ENCODE measurements around a stretch of chr14.

GRCh38 chr14:94113428-94113782 is 16.0 kb downstream of the IFI27L2 start:
- PRO-cap = no peak

GRCh38 chr14:94292004-94292994 is 769 bp downstream of the SERPINA10 start:
- PRO-cap = no peak

GRCh38 chr14:94382432-94383485 is 5.6 kb downstream of the SERPINA1 start:
- PRO-cap = no peak

- PRO-cap = no peak
Observed at GRCh38 chr14:94393805-94394384, 5.5 kb upstream of the SERPINA1 start.

- PRO-cap = no peak
Observed at GRCh38 chr14:94572835-94573352, 8.3 kb upstream of the SERPINA5 start.

DNA sequence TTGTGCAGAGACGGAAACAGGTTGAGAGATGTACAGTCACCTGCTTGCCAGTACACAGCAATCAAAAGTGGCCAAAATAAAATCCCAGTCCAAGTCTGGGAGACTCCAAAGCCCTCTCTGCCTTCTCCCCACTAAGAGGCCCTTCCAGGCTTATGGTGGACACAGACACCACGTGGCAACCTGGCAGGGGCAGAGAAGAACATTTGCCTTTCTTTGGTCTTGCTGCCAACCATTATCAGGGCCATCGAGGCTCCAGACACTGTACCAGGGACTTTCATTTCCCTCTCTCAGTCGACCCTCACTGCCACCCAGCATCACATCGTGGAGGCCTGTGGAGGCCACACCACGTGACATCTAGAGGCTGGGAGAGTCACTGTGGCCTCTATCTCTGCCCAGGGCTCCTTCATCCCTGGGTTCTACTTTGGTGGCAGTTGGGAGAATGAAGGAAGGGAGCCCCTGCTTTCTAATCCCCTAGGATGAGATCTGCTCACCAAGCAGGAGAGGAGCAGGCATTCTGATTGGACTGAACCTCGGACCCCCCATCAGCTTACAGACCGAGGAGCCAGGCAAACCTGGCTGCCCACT is 1.5 kb downstream of the SERPINA3 start:
- PRO-cap = no peak

DNA sequence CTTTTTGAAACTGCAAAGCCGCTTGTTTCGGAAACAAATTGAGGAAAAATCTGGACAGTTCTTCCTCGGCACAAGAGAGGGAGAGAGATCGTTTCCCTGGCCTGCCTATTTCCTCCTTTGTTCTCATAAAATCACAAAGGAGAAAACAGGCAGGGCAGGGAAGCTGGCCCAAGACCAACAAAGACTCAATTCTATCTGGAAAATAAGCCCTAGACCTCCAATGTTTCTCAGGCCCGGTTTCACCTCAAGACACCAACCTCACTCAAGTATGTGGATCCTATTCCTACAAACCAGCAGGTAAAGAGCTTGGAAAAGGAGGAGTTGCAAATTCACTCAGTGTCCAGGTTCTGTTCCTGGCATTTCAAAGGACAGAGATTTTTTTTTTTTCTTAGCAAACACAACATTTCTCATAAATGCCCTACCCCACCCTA is 19.5 kb downstream of the DICER1 start:
- PRO-cap = no peak

DNA sequence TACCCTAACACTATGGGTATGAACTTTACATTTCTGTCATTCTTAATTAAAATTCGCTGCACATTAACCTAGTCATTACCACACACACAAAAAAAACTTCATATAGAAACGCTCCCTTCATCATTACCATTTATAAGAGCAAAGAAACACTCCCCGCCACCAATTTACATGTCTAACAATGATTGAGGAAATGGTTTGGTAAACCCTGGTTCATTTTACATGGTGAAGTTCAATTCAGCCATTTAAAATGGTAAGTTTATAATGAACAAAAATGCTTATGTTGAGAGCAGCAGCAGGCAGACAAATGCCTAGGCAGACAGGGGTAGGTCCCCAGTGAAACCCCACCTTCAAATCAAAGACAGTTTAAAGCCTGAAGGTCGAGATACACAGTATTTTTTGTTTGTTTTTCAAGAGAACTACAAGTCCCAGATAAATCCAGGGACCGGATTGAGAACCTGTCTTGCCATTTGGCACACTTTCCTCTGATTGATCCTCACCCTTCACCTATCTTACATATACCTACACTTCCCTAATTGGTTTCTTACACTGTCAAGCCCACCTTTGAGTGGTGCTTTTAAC is 11.4 kb downstream of the DICER1 start:
- PRO-cap = no peak

DNA sequence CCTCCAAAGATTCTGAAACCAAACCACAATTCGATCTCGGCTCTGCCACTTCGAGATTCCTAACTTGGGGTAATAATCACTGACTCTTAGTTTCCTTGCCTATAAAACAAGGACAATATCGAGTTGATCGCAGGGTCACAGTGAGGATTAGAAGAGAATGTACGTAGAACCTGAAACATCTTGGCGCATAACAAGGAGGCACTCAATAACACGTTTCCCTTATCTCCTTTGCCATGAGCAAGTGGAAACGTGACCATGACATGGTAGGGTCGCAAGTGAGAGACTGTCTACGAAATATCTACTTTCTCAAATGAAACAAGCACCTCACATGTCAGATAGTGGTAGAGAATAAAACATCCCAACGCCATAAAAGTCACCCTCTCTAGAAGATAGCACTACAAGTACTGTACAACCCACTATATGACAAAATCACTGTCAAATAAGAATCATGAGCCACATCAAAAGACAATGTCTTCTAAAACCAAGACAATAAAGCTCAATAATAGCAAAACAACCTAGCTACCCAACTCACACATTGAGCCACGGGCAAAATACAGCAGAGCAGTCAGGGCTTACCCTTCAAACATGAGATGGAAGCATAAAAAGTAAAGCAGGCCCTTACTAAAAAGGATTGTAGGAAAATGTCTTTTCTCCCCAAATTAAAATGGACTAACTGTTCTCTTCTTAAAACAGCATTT is 2.1 kb downstream of the DICER1 start:
- PRO-cap = no peak

GRCh38 chr14:95211733-95212508 is 54.6 kb upstream of the DICER1 start:
- PRO-cap = no peak

DNA sequence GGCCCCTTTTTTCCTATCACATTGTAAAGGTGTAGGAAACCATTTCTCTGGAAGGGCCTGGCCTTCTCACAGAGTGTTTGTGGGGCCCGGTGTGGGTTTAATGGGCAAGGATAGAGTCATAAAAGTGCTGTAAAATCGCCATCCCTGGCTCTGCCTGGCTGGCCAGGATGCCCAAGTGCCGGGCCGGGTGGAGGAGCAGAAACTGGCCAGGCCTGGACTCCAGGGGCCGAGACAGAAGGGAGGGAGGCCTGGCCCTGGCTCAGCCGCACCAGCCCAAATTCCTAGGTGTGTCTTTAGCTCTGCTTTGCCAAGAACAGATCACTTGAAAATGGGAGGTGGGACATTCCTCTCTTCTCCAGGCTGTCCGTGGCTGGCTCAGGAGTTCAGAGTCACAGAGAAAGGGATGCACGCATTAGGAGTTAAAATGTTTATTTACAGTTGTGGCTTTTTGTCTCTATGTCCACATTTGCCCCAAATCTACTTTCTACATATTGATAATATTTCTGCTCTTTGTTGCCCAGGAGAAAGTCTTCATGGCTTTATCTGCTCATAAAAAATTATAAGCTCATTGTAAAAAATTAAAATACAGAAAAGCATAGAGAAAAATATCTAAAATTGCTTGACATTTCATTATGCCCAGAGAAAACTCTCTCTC is 77.3 kb upstream of the DICER1 start:
- PRO-cap = no peak

GRCh38 chr14:95307229-95308276 is 12.2 kb downstream of the CLMN start:
- PRO-cap = no peak

- PRO-cap = no peak
Observed at GRCh38 chr14:95413078-95413697, 93.5 kb upstream of the CLMN start.

- PRO-cap = no peak
Observed at GRCh38 chr14:95449117-95449707, 67.2 kb downstream of the SYNE3 start.

- PRO-cap = no peak
Observed at GRCh38 chr14:95479954-95480755, 36.3 kb downstream of the SYNE3 start.

DNA sequence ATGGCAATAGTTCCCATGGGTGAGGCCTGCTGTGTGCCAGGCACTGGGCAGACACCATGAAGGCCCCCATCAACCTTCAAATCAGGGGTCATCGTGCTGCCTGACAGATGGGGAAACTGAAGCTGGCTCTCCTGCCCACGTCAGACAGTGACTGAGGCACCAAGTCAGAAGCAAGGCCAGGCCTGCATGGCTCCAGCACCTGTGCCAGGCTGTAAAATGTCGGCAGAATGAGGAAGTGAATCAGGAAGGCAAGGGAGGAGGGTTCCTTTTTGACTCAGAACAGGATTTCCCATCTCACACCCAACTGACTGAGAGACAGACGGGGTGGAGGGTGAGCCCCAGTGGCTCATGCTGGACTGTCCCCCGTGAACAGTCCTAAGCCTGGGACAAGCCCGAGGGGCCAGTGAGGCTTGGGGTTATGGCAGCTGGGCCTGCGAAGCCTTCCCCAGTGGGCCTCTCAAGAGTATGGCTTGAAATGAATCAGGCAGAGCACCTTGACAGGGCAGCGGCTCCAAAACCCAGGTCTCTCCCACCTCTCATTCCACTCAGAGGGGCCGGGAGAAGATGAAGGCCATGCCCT is 20.9 kb downstream of the SYNE3 start:
- PRO-cap = unidirectional peak, plus-strand start at position 318 of the sequence

GRCh38 chr14:95501050-95501427 is 15.4 kb downstream of the SYNE3 start:
- PRO-cap = no peak

- PRO-cap = no peak
Observed at GRCh38 chr14:95522147-95522469, 5.7 kb upstream of the SYNE3 start.

DNA sequence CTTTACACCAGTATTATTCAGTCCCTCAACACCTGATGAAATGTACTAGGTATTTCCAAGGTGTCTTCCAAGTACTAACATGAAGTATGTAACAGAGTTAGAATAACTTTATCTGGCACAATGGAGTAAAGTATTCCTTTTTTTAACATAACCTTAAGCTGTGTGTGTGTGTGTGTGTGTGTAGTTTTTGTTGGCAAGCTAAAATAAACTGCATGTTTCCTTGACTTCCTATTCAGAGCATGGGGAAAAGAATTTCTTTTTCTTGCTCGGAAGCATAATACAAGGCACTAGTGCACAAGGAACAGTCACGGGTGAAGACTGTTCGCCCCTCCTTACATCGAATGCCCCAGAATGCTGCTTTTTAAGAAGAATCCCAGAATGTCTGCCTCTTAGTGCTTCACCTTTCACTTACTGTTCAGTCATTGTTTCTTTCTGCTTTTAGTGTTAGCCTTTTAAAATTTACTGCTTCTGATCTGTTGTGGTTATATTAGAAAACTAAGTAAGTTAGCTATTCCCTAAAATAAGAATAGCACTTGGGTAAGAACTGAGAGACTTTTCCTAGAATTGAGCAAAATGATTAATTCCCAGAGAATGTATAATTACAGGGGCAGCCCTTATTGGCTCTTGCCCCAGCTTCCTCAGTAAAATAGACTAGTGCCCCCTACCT is 7.8 kb upstream of the GLRX5 start:
- PRO-cap = no peak

DNA sequence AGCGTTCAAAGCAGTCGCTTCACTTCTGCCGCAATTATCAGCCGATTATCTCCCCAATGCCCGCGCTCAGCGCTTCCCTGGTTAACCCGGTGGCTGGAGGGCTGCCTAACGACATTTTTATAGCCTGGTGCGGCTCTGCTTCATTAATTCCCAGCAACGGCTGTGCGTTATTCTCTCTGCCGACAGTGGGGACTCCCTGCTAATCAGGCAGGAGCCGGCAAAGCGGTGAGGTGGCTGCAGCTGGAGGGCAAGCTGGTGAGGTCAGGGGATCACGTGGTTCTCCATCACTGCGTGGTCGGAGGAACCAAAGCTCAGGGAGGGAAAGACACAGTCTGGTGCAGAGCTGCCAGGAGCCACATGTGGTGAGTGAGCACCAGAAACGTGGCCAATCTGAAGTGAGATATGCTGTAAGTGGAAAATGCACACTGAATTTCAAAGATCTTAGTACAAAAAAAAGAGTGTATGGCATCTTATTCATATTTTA is 63.0 kb downstream of the GLRX5 start:
- PRO-cap = no peak

Measured in sternocleidomastoid (tissue), 1 donor.